Pericardium (tissue), 1 donor: ENCODE results near the genes TDRD9 and AKT1.

GRCh38 chr14:103879241-103879618, 31.9 kb upstream of the PPP1R13B start:
- RRBS: 100% methylated on average over 1 of the region's 14 CpGs

DNA sequence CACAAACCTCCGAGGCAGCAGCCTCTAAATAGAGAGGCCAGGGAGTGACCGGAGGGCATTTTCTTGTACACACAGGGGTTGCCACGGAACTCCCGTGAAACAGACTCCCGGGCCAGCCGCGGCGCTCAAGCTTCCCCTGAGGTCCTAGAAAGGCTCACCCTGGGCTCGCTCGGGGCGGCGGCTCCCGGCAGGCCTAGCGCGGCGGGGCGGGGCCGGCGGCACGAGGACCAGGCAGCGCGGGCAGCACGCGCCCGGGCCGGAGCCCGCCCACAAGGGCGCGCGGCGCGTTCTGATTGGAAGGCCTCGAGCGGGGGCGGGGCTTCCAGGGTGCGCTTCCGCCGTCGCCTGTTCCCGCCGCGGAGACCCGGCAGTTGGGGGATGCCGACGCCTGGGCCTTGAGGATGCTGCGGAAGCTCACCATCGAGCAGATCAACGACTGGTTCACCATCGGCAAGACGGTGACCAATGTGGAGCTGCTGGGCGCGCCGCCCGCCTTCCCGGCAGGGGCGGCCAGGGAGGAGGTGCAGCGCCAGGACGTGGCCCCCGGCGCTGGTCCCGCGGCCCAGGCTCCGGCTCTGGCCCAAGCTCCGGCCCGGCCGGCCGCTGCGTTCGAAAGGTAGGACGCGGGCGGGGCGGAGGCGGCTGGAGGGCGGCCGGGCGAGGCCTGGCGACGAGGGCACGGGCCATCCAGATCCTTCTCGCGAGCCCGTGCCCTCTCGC, at the start of gene TDRD9:
TSS of gene TDRD9 (plus strand) at position 348 of the 720 bp plus-strand sequence.
- RRBS: 48% methylated on average over 44 of the region's 84 CpGs

DNA sequence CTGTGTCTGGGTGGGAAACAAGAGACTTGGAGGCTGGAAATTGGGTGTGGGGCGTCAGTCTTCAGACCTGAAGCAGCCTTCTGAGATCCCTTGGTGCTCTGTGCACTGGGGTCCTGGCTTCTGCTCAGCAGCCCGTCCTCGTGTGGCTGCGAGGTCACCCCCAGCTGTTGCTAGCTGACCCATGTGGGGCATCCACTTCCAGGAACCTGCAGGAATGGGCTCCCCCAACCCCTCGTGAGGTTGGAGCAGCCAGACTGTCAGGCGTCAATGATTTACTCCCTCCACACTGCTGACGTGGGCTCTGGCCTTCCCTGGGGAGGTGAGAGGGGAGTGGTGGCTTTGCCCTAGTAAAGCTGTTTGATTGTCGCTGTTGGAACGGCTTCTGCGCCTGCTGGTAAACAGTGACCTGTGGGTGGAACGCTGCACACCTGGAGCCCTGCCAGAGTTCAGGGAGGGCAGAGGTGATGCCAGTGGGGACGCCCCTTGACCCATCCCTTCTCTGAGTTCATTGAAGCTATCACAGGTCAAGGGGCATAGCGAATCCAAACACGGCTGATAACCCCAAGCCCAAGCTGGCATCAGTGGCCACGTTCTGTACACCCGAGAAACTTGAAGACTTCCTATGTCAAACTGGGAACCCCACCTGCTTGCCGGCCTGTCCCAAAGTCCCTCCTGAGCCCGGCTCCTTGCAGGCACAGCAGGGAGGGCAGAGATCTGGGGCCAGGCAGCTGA, 2.5 kb downstream of the ASPG start:
- RRBS: 91% methylated on average over 1 of the region's 18 CpGs

GRCh38 chr14:104113131-104113553, 25.2 kb upstream of the KIF26A start:
- RRBS: no CpG with 5 or more reads among the region's 8 CpGs

GRCh38 chr14:104116744-104117797, 21.3 kb upstream of the KIF26A start:
- RRBS: 3% methylated on average over 76 of the region's 135 CpGs

DNA sequence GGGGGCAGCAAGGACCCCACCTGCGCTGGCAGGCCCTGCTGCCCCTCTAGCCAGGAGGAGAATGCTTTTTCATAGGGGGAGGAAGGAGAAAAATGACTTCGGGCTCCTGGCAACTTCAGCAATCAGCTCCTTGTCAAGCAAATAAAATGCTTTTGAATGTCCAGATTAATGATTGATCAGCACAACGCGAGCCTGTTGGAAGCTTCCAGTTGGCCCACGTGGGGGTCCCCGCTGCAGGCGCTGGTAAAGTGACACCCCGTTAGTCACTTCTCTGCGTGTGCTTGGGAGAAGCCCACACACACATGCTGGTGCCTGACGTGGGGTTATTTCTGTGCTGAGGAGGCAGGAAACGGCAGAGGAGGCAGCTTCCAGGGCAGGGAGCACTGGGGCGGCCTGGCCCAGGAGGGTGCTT, 101.4 kb downstream of the KIF26A start:
- RRBS: no CpG with 5 or more reads among the region's 12 CpGs

GRCh38 chr14:104275153-104276017, 137.0 kb downstream of the KIF26A start:
- RRBS: 13% methylated on average over 7 of the region's 31 CpGs

DNA sequence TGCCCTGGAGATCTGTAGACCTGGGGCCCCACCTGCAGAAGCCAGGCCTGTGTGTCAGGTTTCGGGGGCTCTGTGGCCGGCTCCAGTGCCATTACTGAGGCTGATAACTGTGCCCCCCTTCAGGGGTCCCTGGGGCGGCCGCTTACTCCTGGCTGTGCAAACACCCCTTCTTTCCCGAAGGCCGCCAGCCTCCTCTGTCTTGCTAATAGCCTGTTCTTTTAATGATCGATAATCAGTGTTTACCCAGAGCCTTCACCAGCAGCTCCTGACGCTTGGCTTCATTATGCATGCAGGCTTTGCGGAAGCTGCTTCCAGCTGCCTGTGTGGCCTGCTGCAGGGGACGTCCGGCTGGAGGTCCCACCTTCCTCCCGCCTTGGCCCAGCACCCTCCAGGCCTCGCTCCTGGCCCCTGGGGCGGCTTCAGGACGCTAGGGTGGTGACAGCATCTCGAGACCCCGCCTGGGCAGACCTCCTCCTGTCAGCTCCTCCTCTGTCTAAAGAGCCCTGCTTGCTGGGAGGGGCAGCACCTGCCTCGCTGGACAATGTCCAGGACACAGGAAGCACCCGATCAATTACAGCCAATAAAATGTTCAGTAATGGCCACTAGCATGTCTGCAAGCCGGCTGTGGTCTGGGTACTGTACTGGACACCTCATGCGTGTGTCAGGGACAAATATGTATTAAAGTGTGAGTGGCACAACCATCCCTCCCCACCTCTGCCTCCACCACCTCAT, 153.1 kb downstream of the KIF26A start:
- RRBS: no CpG with 5 or more reads among the region's 21 CpGs

DNA sequence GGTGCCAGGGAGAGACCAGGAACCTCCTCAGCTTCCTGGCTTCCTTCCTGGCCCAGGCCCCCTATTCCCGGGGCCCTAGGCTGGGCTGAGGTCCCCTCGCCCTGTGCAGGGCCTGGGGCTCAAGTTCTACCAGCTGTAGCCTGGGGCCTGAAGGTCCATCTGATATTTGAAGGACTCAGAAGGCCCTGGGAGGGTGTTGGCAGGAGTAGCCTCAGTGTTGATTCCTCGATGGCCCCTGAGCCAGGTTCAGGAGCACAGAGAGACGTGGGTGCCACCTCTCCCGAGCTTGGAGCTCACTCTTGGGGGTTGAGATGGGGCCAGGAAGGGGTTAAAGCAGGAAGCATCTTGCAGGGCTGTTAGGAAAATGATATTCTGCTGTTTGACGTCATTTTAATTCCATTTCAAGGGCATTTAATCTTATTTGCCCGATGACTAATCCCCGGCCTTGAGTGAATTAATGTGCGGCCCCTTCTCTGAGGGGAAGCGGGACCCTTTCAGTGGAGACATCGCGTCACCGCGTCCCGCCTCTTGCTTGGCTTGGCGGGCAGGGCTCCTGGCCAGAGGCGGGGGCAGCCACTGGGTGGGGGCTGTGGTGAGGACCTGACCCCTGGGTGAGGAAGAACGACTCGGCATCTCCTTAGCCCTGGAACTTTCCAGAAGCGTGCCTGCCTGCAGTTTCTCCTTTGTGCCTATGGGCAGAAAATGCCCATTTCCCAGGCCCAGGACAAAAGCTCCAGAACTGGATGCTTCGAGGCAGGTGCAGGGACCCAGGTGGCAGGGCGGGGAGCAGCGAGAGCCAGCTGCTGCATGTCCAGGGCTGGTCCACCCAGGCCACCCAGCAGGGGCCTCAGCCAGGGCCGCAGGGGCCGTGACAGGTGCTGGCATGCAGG, 158.2 kb downstream of the KIF26A start:
- RRBS: no CpG with 5 or more reads among the region's 25 CpGs

DNA sequence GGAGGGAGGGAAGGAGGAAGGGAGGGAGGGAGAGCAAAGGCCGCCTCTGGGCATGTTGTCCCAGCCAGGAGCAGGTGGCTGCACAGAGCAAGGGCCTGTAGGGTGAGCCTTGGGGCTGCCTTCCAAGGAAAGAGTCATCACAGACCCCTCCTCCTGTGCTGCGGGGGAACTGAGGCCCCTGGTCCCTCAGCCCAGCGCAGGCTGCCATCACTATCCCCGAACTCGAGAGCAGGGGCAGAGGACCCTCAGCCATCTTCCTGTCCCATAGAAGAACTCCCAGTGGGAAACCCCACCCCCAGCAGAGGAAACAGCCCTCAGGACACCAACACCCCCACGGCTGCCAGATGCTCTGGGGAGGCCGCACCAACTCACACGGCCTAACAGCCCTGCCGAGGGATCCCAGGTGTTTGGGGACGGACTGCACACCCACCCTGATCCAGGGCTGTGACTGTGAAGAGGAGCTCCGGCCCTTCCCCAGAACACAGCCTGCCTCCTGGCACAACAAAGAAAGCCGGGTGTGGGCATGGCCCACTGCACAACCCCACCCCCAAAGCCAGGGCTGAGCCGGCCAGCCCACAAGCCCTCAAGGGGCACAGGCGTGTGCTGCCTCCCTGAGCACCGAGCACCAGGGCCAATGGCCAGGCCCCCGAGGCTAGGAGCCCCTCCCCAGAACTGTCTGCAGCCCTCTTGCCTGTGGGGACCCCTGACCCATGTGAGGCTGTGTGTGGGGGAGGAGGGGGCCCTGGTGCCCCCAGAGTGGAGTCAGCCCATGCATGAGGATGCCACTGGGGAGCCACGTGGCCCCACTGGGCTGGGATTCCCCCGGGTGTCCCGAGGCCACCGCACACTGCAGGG, 16.3 kb upstream of the C14orf180 start:
- RRBS: 10% methylated on average over 5 of the region's 20 CpGs

DNA sequence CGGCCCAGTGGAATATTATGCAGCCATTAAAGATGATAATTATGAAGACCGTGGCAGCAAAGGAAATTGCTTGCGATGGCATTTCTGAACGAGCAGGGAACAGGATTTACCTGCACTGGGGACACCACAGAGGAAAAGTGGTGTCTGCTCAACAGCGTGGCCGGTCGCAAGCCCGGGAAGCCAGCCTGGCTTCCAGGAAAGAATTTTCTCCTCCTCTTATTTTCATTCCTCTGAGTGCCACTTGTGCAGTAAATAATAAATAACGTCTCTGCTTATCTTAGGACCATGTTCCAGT, 6.5 kb downstream of the C14orf180 start:
- RRBS: no CpG with 5 or more reads among the region's 9 CpGs

- RRBS: 40% methylated on average over 3 of the region's 11 CpGs
These were observed 28.3 kb upstream of the TMEM179 start for GRCh38 chr14:104632980-104633239.

DNA sequence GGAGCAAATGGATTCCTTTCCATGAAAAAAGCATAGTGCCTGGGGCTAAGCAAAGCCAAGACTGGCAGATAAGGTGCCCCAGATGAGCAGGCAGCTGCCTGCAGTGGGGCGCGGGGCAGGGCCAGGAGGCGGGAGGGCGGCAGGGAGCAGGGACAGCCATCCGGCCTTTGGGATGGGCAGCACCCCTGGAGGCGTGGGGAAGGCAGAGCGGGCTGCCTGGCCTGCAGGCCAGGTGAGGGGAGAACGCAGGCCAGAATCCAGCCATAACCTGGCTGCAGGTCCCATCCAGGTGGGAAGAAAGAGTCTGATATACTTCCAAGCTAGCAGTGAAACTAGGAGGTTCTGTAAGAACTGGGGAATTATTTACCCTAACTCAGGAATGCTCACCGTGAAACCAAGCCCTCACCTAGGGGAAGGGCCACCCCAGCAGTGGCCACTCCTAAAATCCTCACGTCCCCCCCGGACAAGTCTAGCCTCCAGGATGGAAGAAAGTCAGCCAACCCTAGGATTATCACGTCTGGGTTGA, 7.0 kb upstream of the INF2 start:
- RRBS: no CpG with 5 or more reads among the region's 12 CpGs

DNA sequence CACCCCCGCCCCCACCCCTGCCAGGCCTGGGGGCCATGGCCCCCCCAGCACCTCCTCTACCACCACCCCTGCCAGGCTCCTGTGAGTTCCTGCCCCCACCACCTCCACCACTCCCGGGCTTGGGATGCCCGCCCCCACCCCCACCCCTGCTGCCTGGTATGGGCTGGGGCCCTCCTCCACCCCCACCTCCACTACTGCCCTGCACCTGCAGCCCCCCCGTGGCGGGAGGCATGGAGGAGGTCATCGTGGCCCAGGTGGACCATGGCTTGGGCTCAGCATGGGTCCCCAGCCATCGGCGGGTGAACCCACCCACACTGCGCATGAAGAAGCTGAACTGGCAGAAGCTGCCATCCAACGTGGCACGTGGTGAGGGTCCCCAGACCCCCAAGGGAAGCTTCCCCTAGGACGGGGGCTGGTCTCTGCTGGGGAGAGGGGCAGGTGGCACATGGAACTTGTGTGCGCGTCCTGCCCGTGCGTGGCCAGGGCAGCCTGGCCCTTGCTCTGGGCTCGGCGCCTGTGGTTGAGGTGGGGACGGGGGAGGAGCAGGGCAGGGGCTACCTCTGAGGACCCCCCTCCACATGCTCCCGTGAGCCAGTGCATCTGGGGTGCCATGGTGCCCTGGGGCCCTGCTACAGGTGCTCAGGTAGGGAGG, 16.3 kb upstream of the ADSS1 start:
- RRBS: no CpG with 5 or more reads among the region's 20 CpGs

GRCh38 chr14:104768390-104769262, 15.7 kb downstream of the SIVA1 start:
- RRBS: 2% methylated on average over 7 of the region's 26 CpGs

GRCh38 chr14:104772699-104773296, 19.9 kb downstream of the SIVA1 start:
- RRBS: no CpG with 5 or more reads among the region's 30 CpGs

DNA sequence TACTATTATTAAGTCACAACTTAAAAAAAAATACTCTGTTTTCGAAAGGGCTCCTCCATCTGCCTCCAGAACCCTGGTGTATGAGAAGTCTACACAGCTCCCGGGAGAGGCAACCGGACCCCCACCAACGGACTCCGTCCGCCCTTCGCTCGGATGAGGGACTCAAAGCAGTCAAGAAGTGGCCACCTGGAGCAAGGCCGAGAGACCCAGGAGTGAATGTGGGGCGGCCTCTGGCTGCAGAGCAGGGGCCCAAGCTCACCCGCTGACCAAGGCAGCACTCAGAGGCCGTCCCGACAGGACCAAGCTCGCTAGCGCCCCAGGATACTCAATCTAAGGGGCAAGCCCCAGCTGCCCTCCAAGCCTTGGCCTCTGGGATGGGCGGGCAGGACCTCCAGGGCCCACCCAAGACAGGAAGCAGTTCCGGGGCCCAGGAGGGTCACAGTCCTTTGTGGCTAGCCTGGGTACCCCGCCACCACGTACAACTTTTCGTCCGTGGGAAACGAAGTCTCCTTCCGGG, 959 bp downstream of the AKT1 start:
- RRBS: 2% methylated on average over 5 of the region's 23 CpGs

- RRBS: 2% methylated on average over 76 of the region's 166 CpGs
These were observed at the start of gene AKT1 for GRCh38 chr14:104795048-104796215. TSS of gene AKT1 (minus strand) at chr14:104795748.

- RRBS: 91% methylated on average over 4 of the region's 29 CpGs
These were observed 1.6 kb downstream of the ZBTB42 start for GRCh38 chr14:104802237-104803153.

GRCh38 chr14:104843969-104844493, 21.0 kb upstream of the CEP170B start:
- RRBS: 0% methylated on average over 3 of the region's 27 CpGs